Mesenchymal stem cell of adipose (primary cell): ENCODE measurements around the genes PANK2 and CDS2.

DNA sequence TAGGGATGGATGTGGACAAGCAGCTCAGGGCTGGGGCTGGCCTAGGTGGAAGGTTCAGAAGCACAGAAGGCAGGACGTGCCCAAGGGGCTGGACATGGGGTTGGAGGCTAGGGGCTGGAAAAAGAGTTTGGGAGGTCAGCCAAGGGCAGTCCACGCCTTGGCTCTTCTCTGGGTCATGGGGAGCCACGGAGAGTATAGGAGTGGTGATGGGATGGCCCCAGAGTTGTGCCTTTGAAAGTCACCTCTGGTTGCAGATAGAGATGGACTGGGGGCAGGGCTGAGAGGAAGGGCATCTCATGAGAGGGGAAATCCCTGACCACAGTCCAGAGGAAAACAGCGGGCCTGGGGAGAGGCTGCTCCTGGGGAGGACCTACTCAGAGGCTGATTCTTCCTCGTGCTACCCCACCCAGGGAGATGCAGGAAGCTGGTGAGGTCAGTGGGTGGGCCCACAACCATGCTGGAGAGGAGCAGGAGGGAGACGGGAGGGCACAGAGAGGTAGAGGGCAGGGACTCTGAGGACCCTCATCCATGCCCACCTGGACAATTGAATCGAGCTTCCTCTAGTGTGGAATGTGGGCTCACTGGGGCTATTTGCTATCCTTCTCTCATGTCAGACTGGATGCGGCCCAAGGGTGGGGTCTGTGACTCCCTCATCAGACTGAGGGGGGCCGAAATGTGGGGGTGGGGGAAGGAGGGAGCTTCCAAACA is 2.4 kb upstream of the HSPA12B start:
- CAGE, long polyA plus RNA = no peak

DNA sequence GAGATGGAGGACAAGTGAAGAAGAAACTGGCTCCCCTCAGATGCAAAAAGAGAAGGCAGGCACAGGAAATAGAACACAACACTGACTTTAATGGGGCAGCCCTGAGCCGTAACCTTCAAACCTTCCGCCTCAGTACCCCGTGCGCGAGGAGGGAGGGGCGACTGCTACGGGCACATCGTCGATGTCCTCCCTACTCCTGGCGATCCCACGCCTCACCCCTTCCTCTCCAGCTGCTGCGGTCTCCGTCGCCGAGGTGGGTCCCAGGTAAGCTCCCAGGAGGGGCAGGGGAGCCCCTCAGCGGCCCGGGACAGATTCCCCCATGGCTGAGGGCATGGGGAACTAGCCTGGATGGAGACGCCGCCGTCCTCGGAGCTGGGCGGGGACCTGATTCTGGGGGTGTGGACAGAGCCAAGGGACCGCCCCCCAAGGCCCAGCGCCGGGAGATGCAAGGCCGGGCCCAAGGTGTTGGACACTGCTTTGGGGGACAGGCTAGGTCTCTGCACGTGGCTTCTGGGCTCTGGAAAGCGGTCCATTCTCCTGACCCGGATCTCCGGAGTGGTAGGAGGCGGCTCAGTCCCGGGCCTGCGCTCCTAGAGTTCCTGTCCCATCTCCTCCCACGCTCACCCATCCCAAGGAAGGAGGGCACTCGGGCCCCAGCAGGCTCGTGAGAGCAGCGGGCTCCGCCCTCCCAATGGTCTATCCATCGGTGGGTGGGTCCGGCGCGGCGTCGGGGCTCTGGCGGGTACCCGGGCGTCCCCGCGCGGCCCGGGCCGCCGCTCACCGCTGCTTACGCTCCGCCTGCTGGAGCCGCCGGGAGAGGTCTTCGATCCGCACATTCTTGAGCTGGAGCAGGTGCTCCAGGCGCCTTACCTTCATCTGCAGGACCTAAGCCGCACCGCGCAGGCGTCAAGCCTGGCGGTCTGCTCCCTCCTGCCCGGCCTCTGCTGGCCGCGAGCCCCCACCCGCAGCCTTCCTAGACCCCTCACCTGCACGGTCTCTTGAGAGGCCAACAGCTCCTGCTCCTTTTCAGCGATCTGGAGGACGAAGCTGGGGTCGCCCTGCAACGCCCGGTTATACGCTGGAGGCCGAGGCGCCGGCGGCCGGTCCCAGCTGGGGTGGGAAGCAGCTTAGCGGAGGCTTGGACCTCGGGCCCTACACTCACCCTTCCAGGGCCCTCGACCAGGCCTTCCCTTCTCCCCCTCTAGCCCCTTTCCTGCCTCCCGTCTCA is 3.4 kb downstream of the SPEF1 start:
- CAGE, long polyA plus RNA = no peak

- CAGE, long polyA plus RNA = no peak
These were observed 14.8 kb upstream of the PANK2 start for GRCh38 chr20:3874033-3875058.

GRCh38 chr20:3888608-3889517 is at the start of gene PANK2:
PANK2 (plus strand) TSS chr20:3889387.
- CAGE, long polyA plus RNA = no peak

- CAGE, long polyA plus RNA = no peak
These were observed 38.5 kb downstream of the PANK2 start for GRCh38 chr20:3927734-3928030.

DNA sequence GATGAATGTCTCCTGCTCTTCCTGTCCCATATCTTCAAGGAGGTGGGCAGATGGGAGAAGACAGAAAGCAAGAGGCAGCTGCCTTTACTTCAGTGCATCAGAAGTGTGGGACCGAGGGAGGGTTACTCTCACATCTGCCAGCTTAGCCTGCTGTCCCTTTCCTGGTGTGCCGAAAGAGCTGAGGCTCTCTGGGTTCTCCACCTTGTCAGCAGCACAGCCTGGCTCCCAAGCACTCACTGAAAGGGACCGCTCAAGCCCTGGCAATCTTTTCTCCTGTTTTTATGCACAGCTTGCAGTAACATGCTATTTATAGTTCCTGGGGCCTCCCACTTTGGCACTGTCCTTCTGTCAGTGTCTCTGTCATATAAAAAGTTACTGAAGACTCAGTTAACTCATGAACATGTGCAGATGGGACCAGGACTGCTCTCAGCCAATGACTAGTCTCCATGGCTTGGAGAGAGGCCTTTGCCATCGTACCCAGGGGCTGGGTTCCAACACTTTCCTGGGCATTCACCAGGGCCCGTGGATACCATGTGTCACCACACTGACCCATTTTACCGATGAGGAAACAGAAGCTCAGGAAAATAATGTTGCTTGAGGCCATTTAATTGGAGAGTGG is 46.2 kb downstream of the PANK2 start:
- CAGE, long polyA plus RNA = no peak

DNA sequence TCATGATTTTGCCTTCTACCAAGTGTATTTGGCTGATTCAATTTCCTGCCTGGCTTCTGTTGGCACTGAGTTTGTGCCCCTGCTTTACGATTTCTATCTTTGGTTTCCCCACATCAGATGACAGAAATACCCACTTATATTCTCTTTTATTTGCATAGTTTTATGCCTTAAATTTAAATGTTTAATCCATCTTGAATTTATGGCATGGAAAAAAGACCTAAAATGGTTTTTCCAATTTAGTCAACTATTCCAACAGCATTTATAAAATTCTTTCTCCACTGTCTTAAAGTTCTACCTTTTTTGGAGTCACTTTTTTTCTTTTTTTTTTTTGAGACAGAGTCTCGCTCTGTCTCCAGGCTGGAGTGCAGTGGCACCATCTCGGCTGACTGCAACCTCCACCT is 34.2 kb downstream of the RNF24 start:
- CAGE, long polyA plus RNA = no peak

DNA sequence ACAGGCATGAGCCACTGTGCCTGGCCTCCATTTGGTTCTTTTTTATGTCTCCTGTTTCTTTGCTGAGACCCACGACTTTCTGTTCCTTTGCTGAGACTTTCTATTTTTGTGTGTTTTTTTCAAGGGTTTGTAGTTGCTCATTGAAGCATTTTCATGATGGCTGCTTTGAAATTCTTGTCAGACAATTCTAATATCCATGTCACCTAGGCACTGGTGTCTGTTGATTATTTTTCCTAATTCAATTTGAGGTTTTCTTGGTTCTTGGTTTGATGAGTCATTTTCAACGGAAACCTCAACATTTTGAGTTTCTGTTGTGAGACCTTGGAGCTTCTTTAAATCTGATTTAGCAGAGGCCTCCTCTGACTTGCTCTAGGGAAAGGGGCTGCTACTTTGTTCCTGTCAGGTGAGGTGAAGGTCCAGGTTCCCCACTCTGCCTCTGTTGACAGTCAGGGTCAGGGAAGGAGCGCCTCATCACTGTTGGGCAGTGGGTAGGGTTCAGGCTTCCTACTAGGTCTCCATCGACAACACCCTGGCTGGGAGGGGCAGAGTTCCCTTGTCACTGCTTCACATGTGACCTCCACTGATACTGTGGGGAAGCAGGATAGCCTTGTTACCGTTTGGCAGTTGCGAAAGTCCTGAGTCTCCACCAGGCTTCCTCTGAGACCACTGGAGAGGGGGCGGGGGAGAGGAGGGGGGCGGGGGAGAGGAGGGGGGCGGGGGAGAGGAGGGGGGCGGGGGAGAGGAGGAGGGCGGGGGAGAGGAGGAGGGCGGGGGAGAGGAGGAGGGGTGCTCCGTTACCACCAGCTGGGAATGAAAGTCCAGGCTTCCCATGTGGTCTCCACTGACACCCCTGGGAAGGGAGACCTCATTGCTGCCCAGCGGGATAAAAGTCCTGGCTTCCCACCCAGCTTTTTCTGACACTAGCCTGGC is 66.0 kb upstream of the SMOX start:
- CAGE, long polyA plus RNA = no peak

DNA sequence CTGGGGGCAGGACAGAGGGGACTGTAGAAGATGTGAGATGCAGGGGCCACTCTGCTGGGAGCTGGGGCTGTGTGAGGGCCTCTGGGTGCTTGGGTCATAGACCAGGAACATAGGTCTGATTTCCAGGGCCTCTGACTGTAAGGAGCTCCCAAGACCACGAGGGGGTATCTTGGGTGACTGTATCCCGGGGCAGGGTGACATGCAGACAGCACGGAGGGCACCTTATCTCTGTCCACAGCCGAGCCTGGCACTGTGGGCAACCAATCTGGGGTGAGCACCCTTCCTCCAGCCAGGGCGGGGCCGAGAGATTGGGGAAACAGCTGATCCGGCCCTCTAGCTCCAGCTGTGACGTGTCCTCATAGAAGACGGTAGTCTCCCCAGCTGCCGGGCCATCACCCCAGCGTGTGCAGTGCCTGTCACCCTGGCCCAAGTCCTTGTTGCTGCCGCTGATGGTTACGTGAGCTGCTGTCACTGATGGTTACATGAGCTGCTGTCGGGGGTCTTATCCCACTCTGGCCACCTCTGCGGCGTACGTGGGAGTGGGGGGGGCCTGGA is 6.3 kb downstream of the SMOX start:
- CAGE, long polyA plus RNA = no peak

DNA sequence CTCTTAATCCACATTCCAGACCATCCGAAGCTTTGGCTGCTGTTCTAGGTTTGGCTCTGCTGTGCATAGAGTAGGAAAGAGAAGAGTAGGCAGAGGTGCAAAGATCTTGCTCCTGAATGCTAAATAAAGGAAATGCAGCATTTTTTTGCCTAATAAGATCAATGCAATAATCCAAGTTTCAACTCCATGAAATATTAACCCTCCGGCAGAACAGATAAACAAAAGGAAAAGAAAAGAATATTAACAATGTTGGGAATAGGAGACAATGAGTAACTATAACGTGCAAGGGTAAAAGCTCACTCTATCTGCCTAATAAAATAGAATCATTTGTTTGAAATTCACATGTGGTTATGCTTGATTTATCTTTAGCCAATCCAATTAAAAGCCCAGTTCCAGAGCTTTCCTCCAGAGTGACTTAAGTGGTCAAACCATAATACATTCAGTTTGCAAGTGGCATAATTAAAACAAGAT is 216.2 kb upstream of the PRNP start:
- CAGE, long polyA plus RNA = no peak

DNA sequence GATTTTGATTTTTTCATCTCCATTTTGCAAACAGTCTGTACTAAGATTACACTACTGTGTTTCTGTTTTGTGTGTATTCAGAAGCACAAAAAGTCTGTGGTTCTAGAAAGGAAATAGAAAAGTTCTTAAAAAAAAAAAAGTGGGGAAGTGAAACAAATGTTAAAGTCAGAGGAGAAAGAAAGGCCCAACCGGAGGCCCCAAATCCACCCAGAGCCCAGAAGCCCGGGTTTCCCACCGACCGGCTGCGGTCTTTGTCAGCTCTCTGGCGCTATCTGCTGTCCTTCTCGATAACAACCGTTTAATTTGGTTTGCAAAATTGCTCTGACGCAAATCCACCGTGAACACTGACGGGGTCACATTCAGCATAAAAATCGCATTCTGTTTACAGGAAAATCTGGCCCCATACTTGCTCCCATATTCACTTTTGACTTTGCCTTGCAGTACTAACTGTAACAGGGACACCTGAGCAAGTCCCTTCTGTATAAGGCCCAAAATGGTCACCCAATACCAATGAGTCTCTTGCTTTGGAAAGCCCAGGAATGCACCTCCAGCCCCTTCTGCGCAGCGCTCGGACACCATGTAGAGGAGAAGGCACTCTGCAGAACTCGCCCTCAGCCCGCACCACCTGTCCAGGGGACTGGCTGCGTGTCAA is 970 bp upstream of the PRND start:
- CAGE, long polyA plus RNA = no peak

- CAGE, long polyA plus RNA = no peak
These were observed 11.8 kb downstream of the SLC23A2 start for GRCh38 chr20:4989366-4990008.

GRCh38 chr20:5100537-5101035 is 12.3 kb downstream of the TMEM230 start:
- CAGE, long polyA plus RNA = no peak

DNA sequence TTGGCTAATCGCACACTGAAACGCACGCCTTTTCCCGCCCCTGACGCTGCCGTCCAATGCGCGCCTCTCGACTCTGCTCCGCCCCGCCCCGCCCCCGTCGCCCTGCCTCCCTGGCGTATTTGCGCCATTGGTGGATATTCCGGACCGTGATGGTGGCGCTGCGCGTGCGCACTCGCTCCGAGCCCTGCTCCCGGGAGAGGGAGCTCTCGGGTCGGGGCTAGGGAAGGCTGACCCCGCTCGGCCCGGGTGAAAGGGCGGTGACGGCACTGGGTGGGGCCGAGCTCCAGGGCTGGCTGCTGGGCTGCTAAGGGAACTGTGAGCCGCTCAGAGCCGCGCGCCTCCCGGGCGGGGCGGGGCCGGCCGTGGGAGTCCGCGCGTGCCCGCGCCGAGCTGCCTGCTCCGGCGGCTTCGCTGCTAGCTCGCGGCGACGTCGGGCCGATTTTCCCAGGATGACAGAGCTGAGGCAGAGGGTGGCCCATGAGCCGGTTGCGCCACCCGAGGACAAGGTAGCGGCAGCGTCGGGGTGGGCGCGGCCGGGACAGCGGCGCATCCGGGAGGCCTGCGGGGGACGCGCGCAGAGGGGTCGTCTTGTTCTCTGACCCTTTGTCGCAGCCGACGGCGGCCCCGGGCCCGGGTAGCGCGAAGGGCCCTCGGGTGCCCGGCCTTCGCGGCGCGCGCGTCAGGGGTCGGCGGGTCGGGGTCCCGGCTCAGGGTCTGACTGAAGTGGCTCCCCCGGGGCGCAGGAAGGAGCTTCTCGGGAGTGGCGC is at the start of gene CDS2:
CDS2 (plus strand) TSS at position 365 of the 767 bp plus-strand sequence.
- CAGE, long polyA plus RNA = no peak

- CAGE, long polyA plus RNA = no peak
These were observed 4.3 kb downstream of the GPCPD1 start for GRCh38 chr20:5606228-5607220.

GRCh38 chr20:5650360-5650979 is 39.7 kb upstream of the GPCPD1 start:
- CAGE, long polyA plus RNA = no peak

GRCh38 chr20:5653144-5653701 is 42.4 kb upstream of the GPCPD1 start:
- CAGE, long polyA plus RNA = no peak

DNA sequence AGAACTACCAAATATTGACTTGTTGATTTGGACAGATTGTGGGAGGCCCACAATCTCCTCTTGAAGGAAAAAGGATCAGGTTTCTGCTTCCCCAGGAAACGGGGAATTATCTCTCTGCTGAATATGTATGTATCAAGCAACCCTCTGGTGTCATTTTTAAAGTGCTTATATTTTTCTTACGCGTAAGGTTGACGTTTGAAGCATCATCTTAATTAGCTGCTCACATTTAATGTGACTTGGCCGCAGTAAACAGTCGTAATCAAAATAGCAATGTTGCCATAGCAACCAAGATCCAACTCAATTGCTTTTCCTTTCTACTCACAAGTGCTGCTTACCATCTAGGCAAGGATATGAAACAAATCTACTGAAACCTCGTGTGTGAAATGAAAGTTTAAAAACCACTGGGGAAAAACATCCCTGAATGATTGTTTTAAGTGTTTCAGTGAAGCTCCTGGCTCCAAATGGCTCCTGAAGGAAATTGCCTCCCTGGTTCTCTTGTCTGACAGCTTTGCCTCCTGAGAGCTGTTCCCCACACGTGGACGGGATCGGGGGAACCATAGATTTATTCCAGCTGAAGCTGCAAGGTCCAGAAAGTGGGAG is 65.0 kb upstream of the CHGB start:
- CAGE, long polyA plus RNA = no peak

DNA sequence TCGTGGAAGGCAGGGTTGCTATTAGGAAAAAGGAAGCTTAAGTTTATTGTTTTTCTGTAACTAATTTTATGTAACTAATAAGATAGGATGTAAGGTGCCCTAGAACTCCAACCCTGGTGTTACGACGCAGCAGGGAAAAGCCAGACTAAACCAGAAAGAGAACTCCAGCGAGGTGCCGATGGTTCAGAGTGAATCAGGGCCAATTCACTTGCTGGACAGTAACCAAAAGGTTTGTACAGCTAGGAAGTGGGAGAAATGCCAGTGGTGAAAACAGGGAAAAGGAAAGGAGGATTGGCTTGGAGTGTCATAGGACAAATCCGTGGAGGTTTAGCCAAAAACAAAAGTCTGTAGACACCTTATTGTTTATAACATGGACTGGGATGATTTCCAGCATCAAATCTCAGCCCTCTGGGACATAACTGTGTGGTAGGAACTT is 62.2 kb upstream of the CHGB start:
- CAGE, long polyA plus RNA = no peak

DNA sequence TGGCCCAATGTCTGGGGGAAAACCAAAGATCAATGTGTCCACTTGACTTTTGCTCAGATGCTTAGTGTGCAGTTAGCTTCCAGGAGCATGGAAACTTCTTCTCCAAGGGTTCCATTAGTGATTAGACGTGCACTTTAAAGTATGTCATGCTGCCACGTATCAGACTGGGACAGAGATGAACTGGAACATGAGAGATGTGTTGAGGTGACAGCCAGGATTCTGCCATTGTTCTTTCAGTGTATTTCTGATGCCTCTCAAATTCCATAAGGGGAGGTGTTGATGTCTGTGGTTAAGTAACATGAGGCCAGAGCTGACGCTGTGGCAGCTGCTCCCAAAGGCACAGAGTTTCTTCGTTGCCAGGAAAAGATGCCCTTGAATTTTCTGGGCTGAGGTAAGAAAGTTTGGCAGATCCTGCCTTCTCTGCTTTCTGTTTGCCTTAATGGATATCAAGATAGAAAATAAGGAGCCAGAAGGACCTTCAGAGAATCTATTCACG is 24.5 kb upstream of the CHGB start:
- CAGE, long polyA plus RNA = no peak